Airway epithelial cell (primary cell): Measurements from ENCODE around the gene TTC23.

DNA sequence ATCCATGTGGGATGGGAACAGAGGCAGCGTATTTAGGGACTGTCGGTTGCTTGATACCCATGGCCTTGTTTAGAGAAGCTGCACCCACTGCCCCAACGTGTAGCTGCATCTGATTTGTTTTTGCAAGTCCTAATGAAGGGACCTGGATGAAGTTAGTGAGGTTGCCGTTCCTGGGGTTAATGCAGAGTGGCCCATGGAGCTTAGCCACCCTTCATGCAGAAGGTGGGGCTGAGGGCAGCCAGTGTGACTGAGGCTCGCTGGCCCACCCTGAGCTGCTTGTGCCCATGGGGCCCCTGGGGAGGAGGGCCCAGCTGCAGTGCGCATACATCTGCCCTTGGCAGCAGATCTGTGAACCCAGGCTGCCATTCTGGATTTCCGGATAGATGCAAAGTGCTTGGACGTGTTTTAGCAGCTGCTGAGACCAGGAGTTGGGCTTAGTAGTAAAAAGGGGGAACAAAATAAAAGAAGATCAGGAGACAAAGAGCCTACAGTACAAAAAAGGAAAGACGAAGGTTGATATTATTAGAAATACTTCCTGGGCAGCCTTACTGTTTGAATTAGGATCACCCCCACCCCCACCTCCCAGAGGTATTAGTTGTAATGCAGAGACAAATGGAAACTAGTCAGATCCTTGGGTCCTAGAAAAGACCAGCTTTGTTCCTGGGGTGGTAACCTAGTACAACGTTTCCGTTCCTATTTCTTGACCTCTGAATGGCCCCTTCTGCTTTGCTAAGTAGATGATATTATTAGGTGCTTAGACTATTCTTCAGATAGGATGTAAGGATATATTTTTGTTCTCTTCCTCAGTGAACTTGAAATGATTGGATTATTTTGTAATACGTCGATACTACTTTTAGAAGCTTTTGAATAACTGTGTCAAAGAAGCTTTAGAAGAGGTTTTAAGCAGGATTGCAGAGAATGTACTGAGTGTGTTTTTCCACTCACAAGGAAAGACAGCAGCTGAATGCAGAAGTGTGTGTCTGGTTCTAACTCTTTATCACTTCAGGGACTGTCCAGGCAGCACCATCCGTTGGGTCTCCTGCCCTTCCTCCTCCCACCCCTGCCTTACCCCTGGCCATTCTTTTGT is 70.3 kb downstream of the IGF1R start:
- RAMPAGE, long total RNA = no peak

DNA sequence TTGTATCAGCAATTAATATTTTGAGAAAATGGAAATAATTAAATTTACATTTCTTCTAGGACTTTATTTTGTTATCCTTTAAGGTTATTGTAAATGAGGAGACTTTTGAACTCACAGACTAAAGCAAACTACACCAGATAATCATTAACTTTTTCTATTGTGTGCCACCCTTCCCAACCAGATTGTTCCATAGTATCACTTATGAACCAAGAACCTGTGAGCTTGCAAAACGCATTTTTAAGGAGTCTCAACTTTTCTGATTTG is 75.6 kb downstream of the IGF1R start:
- RAMPAGE, long total RNA = no peak

DNA sequence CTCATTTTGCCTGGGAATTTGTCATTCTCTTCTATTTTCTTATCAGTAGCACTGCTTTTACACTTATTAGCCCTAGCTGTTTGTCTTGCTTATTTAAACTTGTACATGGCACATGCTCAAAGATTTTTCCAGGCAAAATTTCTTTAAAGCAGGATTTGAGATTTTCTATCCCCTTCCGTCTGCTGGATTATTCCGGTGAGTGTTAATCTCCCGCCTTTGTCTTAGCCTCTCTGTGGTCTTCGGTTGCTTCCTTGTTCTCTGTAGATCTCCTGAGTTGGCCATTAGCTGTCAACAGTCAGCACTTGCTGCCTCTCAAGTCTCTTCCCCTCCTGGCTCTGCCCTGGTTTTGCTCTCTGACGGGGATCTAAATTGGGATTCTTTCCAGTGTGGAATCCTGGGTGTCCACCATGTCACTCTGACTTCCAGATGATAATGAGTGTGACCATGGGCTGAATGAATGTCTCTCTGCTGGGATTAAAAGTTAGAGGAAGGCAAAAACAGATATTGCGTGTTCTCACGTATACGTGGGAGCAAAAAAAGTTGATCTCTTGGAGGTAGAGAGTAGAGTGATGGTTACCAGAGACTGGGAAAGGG is 121.5 kb downstream of the IGF1R start:
- RAMPAGE, long total RNA = no peak

GRCh38 chr15:98785502-98786695 is 137.6 kb downstream of the IGF1R start:
- RAMPAGE, long total RNA = no peak

DNA sequence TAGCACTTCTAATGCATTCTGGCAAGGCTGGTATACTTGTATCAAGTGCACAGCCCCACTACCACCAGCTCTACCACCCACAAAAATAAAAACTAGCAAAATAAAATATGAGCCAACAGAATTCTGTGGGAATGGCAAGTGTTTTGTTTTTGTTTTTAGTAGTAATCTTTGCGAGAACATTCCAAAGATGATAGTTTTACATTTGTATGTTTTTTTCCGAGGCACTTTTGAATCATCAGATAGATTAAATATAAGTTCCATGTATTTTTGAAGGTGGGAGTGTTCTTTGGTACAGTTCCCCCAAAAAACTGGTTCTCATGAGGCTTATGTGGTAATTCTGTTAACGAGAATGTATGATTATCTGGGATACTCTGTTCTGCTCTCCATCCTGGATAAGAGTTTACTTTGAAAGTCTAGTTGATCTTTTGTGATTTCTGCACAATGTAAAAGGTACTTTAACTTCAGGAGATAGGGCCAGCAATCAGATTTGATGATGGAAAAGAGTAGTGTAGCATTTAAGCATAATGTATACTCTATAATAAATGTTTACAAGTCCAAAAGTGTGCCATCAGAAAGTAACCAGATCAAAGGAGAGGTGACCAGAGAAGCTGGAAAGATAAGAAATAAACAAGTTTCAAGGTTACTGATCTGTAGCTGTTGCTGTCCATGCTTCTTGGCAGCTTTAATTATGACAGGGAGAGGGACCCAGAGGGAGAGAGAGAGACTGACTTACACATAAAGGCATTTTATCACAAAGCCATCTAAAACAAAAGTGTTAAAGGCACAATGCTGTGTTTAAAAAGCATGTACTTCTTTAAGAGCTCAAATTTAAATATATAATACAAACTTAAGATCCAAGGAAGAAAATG is 130.9 kb downstream of the PGPEP1L start:
- RAMPAGE, long total RNA = no peak

GRCh38 chr15:98939069-98939618 is 68.4 kb downstream of the PGPEP1L start:
- RAMPAGE, long total RNA = no peak

DNA sequence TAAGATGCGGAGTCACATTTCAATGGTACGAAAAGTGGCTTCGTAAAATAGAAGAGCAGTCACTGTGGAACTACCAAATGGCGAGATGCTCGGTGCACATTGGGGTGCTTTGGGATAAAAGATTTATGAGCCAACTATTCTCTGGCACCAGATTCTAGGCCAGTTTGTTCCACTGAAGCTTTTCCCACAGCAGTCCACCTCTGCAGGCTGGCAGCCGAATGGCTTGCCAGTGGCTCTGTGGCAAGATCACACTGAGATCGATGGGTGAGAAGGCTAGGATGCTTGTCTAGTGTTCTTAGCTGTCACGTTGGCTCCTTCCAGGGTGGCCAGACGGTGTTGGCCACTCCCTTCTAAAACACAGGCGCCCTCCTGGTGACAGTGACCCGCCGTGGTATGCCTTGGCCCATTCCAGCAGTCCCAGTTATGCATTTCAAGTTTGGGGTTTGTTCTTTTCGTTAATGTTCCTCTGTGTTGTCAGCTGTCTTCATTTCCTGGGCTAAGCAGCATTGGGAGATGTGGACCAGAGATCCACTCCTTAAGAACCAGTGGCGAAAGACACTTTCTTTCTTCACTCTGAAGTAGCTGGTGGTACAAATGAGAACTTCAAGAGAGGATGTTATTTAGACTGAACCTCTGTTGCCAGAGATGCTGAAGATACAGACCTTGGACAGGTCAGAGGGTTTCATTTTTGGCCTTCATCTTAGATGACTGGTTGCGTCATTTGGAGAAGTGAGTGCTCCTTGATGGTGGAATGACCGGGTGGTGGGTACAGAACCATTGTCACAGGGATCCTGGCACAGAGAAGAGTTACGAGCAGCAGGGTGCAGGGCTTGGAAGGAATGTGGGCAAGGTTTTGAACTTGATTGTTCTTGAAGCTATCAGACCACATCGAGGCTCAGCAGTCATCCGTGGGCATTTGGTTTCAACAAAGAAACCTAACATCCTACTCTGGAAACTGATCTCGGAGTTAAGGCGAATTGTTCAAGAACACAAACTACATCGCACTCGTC is 45.4 kb downstream of the PGPEP1L start:
- RAMPAGE, long total RNA = no peak

GRCh38 chr15:99005289-99005923 is 2.2 kb downstream of the PGPEP1L start:
- RAMPAGE, long total RNA = no peak

DNA sequence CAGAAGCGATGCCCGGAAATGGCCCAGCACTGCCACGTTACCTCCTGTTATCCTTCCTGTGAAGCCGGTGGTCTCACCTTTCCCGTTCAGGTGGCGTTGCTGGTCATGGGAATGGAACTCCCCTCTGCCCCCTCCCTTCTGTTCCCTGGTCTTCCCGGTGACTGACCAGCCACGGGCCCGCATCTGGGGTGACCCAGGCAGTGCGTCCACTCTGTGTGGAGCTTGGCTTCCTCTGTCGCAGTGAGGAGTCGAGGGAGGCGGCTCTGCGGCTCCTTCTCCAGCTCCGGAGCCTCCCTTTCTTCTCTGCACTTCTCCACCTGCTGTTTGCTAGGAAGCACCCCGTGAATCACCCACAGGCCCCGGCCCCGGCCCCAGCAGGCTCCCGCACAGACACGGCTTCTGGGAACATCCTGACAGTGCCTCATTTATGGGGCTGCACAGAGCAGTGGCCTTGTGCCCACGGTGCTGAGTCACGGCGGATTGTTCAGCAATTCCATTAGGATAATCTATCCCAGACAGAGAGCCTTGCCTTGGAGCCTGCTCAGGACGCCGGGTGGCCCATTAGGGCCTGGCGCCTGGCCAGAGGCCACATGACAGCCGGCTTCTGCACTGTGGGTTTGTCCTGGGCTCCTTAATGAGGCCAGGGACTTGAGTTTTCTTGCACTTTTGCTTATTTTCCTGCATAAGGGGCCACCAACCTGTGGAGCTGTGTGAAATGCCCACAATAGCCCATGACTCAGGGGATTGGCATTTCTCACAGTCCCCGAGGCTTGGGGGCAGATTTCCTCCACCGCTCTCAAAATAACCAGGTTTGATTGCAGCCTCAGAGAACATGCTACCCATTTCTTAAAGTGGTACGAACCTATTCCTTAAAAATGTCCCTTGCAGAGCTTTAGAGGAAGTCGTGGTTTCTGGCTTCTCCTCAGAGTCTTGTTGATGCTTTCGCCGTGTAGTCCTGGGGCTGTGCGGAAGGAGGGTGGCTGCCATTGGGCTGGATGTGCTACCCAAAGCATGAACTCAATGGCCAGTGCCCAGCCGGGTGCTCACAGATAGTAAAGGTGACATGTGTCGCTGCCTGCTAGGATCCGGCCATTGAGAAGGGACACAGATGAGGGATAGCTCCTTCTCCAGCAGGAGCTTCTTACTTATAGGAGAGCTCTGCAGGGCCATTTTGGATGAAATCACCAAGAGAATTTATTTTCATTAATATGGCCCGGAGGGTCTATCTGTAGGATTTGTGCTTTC is 18.9 kb downstream of the SYNM start:
- RAMPAGE, long total RNA = no peak

GRCh38 chr15:99129336-99129941 is 24.6 kb downstream of the SYNM start:
- RAMPAGE, long total RNA = no peak

DNA sequence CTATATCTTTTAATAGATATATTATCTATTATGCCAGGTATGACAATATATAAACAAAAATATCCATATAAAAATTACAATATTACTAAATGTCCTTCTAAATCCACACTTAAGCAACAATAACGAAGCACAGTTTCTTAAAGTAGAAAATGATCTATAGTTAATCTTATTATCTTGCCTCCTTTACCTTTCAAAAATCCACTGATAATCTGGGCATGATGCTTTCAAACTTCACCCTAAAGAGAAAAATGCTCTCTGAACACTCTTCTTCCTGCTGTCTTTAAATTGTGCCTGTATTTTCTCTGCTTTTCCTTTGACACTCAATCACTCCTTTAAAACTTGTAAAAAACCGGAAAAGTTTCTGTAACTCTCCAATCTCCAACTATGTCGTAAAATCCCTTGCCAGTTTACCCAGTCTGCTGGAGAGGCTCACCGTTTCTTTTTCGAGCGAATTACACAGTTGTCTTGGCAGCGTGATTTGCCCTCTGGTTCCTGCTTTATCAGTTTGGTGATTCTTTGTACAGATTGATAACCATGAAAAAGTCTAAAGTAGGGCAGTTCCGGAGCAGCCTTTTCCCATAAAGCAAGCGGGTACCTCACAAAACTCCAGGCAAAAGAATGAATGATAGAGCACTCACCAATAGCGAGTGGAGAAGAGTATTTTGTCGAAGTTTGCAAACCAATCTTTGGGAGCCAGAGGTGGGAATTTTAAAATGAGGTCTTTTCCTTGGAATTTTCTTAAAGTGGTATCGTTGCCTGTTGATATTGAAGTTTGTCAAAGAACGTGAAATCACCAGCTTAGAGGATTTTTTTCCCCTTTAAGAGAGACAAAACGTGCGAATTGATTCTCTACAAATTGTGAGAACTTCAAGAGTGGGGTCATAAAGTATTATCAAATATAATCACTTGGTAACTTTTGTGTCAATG is at the start of gene TTC23:
Gene TTC23 (minus strand): TSS at position 598 of the 927 bp plus-strand sequence.
- RAMPAGE, long total RNA = start-site peak on the minus strand centred at position 575 of the sequence, 59 bp wide, 136 and 35 reads in 2 replicates

GRCh38 chr15:99257222-99257927 is 6.1 kb downstream of the LRRC28 start:
- RAMPAGE, long total RNA = no peak

DNA sequence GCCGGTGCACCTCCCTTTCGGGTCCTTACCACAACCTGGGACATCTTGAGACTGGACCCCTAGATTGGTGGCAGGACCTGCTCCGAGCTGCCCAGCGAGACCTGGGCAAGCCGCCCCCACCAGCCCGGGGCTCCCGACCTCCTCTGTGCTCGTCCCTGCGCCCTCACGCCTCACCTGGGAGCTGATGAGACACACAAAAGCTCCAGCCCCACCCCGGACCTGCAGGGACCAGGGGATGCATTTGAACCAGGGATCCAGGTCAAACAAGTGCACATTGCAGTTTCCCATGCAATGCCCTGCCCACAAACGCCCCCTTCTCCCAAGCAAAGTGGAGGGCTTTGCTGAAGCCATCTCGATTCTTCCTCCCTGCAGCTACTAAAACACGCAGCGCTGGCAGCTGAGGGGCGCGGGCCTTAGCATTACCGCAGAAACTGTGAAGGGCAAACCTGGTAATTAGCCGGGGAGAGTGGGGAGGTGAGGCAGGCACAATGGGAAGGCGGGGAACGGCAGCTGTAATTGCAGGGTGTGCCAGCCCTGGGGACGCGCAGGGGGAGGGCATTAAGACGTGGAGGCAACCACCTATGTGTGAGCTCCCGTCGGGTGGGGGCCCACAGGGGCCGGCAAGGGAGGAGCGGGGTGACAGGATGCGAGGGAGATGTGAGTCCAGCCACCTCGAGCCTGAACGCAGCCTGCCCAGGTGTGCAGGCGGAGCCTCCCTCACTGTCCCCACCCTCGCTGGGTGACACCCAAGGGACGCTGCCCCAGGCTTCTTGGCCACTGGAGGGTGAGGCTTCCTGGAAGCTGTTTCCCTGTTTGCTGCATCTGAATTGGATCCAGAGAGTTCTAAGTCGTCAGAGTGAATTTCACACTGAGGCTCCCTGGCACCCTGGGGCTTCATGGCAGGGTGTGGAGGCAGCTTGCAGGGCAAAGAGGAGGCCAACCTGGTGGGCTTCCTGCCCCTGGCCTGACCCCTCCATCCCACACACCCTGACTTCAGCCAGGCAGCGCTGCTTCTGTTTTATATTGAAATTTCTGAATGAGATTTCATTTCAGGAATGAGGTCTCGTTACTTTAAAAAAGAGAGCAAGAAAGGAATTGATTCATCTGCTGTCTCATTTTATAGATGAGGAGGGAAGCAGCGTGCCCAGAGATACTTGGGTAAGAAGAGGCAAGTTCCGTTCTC is 130.7 kb upstream of the MEF2A start:
- RAMPAGE, long total RNA = no peak

- RAMPAGE, long total RNA = no peak
These were observed 115.0 kb upstream of the MEF2A start for GRCh38 chr15:99450553-99451390.

- RAMPAGE, long total RNA = no peak
These were observed 19.1 kb upstream of the MEF2A start for GRCh38 chr15:99546713-99547144.

DNA sequence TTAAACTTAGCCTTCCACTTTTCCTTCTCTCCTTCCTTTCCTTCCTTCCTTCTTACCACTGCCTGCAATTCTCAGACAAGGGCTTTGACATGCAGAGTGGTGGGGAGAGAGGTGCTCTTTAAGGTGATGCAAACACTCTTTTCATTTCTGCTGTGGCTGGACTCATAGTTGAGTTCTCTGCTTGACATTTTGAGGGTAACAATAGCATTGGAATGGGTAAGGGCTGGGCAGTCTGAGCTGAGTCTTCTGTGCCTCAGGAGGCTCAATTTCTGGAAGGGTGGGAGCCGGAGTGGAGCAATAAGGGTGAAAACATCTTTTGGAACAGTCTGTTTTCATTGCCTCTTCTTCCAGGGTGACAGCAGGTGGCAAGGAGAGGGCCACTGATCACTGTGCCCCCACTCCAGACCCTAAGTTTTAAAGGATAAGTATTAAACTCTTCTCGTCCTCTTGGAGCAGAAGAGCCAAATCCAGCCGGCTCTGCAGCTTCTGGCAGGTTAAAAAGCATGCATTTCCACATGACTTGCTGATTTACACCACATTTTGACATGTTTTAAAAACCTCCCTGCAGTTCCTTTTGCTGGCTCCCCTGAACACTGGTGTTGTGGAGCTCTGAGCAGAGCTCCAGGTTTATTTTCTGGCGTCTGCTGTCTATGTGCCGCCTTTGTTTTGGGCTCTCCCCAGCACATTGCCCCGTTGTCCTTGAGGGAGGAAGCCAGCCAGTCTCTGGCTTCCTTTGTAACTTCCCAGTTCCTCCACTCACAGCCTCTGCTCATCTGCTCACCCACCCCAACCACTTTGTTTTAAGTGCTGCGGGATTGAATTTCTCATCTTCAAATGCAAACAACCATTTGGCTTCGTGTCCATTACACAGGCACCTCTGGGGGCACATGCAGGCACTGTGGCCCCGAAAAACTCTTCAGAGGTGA is 1.8 kb upstream of the MEF2A start:
- RAMPAGE, long total RNA = no peak

- RAMPAGE, long total RNA = no peak
These were observed 39.0 kb downstream of the MEF2A start for GRCh38 chr15:99604666-99605238.

GRCh38 chr15:99610269-99610646 is 44.5 kb downstream of the MEF2A start:
- RAMPAGE, long total RNA = no peak

GRCh38 chr15:99614057-99615166 is 48.6 kb downstream of the MEF2A start:
- RAMPAGE, long total RNA = no peak

DNA sequence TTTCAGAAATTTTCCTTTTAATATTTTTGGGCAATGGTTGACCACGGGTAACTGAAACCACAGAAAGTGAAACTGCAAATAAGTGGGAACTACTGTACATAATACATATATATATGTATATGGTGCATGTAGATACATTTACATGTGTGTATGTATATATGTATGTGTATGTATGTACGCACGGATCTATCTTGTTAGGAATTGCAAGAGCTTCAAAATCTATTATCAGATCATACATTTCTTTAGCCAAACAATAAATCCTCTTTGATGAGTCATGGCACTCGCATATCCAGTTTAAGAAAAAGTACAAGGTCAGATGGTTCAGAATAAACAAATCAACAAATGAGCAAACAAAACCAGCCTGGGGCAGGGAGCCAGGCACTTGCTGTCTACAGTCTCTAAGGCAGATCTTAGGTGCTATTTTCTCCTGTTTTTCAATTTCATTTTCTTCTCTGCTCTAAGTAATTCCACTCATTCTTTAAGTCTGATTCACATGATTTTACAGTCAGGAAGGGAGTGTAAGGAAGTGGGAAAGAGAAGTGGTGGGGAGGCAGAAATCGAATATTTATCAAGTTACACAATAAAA is 298.9 kb downstream of the ADAMTS17 start:
- RAMPAGE, long total RNA = no peak